SP-49 (cell line): ENCODE measurements around the genes ANKRD34A and CHD1L.

DNA sequence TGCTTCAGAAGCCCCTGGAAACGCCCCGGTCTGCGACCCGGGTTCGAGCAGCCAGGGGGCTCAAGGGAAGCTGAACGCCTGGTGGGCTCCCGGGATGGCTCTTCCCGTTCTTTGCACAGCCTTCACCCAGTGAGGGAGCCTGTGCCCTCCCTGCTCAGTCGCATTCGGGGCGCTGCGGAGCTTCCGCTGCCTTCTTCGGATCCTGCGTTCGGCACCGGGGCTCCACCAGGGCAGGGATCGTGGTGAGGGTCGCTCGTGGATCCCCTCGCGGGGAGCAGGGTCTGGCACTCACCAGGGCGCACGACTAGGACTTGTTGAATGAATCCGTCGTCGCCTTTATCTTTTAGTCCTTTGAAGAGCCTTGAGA is 50.3 kb upstream of the NBPF20 start:
- PRO-cap: no peak

DNA sequence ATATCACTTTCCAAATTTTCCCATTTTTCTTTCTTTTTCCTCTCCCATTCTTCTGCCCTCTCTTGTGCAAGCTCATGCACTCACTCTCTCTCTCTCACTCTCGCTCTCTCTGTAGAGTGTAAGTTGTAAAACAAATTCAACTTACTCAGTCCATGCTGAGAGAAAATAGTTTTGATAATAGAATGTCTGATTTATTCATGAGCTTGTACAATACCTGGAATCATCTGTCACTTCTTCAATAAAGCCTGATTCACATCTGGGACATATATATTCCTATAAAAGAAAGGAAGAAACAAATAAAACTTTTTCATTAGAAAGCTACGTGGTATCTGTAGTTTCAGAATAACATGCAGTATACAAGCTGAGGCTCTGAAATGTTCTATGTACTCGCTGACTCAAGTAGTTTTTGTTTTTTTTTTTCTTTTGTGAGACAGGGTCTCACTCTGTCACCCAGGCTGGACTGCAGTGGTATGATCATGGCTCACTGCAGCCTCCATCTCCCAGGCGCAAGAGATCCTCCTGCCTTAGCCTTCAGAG is 35.1 kb downstream of the RNF115 start:
- PRO-cap: no peak

DNA sequence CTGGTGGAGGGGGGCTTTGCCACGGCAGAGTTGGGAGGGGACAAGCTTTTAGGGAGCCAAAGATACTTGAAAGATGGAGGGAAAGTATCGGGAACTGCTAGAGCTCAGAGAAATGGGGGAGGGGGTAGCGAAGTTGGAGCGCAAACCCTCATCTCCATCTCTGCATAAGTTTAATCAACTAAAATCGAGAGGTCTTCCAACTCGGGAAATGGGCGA is 323 bp upstream of the PIAS3 start:
- PRO-cap: no peak

- PRO-cap: no peak
Measured at GRCh38 chr1:145871865-145873278, 13.3 kb downstream of the ANKRD35 start.

DNA sequence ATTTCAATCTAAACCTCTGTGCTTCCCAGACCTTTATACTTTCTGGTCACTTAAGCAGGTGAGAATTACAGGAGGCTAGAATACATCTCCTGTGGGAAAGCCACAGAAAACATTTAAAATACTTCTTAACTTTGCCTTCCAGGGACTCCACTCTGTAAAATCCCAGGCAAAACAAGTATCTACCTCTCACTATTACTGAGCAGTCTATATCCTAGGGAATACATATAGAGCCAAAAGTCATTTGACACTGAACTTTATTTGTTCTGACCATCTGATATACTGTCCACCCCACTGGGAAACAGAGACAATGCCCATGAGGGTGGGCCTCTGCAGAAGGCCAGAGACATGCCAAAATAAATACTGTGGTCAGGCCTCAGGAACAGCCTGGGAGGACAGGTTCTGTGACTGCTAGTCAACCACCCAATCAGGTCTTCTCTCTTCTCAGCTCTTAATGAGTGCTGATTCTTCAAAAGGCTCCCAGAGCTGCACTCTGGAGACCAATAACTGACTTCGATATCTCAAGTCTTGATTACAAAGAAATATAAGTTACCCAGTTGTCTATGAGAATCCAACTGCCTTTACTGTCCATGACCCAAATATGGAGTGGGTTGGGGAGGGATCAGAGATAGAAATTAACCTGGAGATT is 5.4 kb upstream of the ANKRD35 start:
- PRO-cap: no peak

DNA sequence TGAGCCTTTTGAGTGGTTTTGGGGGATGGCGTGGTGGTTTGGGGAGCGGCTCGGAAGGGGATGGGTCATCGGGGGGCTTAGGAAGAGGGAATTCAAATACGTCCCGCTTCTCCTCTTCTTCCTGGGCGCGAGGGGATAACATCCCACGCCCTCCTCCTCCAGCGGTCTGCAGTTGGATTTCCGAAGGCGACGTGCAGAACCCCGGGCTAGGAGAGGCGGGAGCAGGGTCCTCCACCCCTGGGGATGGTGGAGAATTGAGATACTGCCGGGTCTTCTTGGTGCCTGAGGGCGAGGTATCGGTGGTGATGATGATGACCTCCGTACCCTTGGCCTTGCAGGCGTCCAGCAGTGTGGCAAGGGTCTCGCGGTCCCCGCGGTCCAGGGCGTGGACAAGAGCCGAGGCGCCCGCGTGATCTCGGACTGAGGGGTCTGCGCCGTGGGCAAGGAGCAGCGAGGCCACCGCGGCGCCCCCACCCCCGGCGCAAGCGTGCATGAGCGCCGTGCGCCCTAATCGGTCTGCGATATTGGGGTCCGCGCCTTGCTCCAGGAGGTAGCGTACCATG is 3.3 kb downstream of the ANKRD34A start:
- PRO-cap: no peak

DNA sequence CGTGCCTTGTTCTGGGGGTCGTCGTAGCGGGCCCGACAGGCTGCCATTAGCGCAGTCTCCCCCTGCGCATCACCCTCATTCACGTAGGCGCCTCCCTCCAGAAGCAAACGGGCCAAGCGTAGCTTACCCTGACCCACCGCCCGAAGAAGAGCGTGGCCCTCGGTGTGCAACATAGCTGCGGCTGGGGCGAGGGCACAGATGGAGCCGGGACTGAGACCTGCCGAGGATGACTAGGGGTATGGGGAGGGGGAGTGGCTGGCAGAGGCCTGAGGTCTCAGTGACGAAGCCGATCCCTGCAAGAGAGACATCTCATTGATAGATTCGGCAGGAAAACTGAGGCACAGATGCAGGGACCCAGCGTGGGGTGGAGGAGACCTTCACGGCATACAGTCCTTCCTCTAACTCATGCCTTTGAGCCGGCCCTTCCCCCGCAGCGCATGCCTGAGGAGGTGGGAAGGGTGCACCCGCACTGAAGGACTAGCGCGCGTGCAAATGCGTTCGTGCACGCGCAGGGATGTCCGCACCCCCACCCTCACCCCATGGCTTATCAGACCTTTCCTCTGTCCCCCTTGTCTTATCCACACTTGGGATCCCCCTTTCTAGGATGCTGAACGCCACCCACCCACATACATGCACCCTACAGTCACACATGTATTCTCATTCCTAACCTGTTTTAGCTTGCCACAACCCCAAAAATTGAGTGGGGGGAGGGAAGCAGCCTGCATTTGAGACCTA is 2.6 kb downstream of the ANKRD34A start:
- PRO-cap: no peak

- PRO-cap: bidirectional peak, plus-strand start at chr1:145964690, minus-strand start at chr1:145964473
Measured at GRCh38 chr1:145963996-145965195, at the start of gene ANKRD34A. TSS of gene ANKRD34A (minus strand) at chr1:145964575.

- PRO-cap: no peak
Measured at GRCh38 chr1:145985104-145986305, 10.9 kb downstream of the TXNIP start.

DNA sequence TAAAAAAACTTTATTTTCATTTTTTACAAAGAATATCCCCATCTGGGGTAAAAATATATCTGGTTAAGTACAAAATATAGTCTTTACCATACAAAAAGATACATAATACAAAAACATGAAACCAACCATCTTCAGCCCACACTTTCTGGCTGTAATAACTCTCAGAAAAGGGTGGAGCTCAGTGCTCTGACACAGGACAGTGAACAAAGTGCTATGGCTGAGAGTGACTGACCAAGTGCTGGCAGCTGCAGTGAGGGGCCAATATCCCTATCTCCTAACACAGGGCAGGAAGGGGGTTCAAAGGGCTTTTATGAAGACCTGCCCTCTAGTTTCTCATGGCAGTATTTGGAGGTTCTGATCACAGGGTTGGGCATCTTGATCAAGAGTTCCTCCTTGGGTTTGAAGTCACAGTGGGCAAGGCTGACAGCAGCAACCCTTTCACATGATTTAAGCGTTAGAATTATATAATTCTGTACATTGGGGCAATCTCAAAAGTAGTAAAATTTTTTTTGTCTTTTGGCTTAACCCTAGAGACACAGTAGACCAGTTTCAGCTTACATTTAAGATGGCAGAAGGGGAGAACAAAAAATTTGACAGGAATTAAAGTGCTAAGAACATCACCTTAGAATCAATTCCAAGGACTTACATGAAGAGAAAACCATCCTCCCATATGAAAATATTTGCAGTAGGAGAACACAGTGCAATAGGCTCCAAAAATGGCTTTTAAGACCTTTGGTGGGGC is 3.8 kb downstream of the TXNIP start:
- PRO-cap: no peak

DNA sequence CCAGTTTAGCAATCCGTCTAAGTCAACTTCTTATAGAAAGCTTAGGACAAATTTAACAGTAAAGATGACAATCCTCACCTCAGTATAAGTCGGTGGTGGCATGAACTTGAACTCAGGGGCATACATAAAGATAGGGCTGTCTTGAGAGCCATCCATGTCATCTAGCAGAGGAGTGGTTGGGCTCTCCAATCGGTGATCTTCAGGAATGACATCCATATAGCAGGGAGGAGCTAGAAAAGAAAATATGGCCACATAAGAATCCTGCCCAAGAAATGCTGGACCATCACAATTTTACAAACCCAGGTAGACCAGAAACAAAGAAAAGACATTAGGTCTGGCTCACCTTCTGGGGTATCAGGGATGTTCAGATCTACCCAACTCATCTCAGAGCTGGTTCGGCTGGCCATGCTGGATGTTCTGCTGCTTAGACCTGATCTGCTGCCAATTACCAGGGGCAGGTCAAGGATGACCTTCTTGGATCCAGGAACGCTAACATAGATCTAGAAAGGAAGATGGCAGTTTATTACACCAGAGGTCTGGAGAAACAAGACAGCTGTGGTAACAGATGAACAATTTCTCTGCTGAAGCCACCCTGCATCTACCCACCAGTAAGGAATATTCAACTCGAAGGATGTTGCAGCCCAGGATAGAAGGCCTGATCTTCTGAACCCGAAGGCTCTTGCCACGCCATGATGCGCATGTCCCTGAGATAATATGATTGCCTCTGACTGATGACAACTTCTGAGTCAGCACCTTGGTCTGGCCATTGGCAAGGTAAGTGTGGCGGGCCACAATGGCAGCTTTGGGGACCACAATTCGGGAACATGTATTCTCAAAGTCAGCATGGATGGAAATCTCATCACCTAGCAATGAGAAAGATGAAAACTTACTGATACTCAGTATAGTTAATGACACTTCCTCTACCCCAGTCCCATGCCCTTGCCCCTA is 2.2 kb downstream of the TXNIP start:
- PRO-cap: no peak

DNA sequence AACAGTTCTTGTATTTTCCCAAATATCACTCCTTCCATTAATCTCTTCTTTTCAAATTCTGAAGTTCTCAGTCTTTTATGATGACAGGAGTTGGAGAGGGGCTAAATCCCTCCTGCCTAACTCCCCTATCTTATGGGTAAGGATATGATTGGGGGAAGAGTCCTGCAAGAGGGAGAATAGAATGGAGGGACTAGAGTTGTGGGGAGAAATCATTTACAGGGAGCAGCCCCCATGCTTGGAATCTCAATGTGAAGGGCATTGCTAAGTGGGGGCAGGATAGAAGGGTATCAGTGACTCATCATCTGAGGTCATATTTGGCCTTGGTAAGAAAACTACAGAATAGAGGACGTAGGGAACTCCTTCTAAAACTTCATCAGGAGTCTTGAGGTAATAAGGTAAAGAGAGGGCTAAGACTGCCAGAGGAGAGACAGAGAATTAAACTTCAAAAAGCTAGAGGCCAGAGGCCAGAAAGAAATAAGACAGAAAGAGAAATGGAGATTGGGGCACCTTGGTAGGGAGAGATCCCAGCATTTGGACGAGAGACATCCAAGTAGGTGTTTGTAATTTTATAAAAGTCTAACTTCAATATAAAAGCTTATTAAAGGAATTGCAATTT is 469 bp downstream of the HJV start:
- PRO-cap: no peak

DNA sequence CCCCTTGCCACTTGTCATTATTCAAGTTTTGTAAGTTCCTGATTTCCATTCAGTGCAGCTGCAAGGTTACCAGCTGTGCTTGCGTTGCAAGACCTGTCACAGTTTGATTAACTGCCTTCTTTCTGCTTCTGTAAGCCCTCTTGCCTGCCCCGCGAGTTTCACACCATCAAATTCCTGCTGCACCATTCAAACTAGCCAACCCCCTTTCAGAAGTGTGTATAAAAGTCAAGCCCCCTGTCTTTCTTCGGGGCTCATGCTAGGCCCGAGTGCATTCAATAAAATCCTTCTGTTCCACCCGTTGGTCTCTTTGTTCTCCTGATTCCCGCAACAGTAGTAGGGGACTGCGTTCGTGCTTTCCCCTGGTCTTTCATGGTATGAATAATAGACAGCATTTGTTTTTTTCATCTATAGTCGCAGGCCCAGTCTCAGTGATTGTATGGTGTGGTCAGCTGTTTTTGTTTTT is 43.3 kb upstream of the PPIAL4H start:
- PRO-cap: no peak

DNA sequence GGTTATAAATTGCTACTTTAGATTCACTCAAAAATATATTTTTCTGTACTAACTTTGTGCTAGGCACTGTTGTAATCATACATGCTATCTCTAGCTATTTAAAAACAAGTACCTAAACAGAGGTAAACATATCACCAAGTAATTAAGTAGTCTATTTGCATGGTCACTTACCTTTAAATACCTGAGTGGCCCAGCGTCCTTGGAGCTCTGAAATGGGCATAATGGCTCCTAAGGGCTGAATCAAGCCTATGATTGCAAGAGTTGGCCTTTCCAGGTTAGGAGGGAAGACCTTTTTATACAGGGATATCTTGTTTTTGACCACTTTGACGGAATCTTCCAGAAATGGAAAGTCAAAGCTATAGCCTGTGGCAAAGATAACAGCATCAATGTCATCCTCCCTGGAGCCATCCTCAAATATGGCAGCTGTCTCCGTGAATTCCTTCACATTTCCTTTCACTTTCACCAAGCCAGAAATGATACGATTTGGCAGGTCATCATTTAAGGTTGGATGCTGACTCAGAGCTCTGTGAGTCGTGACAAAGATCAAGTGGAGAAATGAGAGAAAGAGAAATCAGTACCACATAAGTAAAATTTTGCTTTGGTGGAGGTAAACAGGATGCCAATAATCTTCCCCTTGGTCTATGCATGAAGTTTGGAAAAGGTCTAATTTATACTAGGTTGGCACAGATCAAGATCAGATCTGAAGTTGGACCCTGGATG is 24.0 kb downstream of the FMO5 start:
- PRO-cap: no peak

DNA sequence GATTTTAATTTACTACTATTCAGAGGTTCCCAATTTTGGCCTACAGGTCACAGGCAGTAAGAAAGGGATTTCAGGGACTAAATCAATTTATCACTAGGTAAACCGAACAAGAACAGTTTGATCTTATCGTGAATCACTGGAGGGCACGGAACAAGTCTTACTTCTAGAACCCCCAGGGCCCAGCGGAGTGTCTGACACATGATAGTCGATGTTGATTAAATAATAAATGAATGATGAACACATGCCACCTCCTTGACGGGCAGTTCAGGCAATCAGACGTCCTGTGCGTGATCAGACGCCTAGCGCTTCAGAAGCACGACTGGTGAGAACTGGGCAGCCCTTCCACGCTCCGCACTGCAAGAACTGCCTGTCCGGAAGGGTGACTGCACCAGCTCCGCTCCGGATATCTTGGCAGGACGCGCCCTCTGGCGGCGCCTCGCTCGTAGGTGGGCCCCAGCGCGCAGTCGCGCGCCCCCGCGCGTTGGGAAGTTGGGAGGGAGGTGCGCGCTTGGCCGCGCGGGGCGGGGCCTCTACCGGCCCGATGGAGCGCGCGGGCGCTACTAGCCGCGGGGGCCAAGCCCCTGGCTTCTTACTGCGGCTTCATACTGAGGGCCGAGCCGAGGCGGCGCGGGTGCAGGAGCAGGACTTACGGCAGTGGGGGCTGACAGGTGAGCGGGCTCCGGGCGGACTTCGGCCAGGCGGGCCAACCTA is at the start of gene CHD1L:
Gene CHD1L (plus strand): TSS at position 522 of the 711 bp plus-strand sequence.
- PRO-cap: bidirectional peak, plus-strand start at position 603 of the sequence, minus-strand start at position 358 of the sequence

DNA sequence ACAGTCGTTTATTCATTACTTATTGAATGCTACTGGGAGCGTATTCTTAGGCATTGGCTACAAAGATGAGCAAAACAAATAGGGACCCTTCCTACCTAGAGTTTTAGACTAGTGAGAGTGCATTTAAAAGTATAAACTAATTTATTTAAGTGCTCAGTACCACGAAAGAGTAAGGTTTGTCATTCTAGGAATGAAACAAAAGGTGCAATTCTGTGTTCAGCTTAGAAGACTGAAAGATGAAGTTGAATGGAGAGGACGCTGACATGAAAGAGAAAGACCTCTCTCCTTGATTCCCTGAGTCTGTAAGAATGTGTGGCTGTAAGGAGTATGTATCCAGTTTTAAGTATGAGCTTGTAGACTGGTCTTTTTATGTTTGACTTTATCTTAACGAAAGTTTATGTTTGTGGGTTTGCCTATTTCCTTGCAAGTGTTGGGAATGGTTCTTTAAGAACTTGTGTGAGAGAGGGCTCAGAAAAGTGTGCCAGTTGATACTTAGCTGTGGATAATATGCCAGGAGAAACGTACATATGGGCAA is 1.3 kb downstream of the CHD1L start:
- PRO-cap: no peak

GRCh38 chr1:147598502-147599336 is 57.4 kb downstream of the BCL9 start:
- PRO-cap: no peak

- PRO-cap: no peak
Measured at GRCh38 chr1:147612376-147613395, 57.6 kb downstream of the ACP6 start.

- PRO-cap: no peak
Measured at GRCh38 chr1:147676219-147677291, 6.2 kb upstream of the ACP6 start.

GRCh38 chr1:147757679-147758311 is 2.6 kb downstream of the GJA5 start:
- PRO-cap: no peak